Thoracic aorta endothelial cell (primary cell): Measurements from ENCODE around the gene CD164L2.

DNA sequence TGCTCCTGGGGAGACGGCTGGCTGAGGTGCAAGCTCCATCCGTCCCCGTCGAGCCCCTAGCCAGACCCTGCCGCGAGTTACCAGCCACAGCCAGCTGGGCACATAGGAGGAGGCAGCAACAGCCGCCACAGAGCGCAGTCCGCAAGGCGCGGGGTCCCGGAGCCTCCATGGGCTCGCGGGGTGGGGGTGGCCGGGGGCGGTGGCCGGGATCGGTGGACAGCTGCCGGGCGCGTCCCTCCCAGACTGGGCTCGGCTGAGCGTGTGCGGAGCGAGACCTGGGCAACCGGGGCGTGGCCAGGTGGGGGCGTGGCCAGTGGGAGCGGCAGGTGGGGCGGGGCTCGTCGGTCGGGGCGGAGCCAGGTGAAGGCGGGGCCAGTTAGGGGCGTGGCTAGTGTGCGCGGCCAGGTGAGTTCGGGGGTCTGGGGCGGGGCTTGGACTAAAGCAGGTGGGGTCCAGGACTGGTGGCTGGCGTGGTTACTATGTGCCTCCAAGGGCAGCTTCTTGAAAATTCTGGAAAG lies at the start of gene CD164L2:
Gene CD164L2 (minus strand): TSS at position 263 of the 518 bp plus-strand sequence.
- CAGE, long polyA plus RNA: no peak

GRCh38 chr1:27407354-27408480 lies 15.3 kb downstream of the GPR3 start:
- CAGE, long polyA plus RNA: no peak

DNA sequence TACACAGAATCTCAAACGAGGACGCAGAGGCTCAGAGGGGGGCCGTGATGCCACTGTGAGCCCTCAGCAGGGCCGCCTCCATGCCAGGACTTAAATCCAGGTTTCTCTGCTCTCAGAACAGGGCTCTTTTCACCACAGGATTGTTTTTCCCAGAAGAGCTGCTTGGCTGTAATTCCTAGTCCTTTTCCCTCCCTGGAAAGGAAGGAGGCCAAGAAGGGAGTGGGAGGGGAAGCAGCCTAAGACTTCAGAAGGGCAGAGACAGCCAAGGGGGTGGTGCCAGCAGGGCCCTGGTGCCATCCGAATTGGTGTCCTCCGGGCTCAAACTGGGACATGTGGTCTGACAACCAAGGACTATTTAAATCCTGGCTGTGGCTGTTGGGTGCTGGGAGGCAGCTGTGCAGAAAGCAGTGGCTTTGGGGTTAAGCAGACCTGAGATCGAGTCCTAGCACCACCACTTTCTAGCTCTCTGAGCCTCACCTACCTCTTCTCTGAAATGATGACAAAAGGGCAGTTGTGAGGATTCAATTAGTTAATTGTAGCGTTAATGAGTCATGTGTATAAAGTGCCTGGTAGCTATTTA lies 2.4 kb upstream of the WASF2 start:
- CAGE, long polyA plus RNA: no peak

GRCh38 chr1:27519197-27520098 lies 29.5 kb upstream of the WASF2 start:
- CAGE, long polyA plus RNA: no peak

- CAGE, long polyA plus RNA: no peak
These were observed 49.0 kb downstream of the AHDC1 start for GRCh38 chr1:27554931-27555347.

DNA sequence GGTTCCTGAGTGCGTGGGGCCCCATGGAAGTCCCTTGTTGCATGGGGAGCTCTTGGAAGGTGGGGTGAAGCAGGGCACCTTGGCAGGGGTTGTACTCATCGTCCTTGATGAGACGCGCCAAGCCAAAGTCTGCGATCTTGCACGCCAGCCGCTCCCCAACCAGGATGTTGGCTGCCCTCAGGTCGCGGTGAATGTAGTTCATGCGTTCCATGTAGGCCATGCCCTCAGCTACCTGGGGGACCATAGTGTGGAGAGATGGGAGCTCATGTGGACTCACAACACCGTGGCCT lies 10.4 kb upstream of the AHDC1 start:
- CAGE, long polyA plus RNA: no peak

- CAGE, long polyA plus RNA: no peak
These were observed 548 bp upstream of the FGR start for GRCh38 chr1:27635437-27636028.

DNA sequence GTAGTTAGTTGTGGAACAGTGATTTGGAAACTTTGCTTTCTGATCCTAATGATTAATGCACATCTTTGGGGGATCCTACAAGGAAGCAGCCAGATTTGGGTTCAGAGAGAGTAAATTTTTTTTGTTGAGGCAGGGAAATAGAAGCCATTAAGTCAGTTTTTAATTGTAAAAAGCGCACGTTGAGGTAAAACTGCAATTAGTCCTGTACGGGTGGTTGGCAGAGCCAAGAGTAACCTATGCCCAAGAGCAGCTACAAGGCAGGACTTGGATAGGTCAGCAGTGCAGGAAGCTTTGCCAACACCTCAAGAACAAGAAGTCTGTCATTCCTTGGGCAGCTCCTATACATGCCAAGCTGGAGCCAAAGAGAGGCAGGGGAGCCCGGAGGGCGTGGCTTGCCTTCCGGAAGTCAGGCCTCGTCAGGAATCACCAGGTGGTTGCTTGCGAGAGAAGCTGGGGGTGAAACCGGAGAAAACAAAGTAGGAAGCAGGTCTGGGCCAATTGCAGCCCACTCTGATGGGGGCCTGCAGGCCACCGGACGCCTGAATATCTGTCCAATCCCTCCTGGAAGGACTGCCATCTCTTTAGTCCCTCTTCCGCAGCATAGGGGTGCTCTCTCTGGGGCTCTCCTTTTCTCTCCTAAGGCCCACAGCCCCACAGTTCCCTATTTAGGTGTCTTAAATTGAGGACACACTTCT lies 886 bp upstream of the FAM76A start:
- CAGE, long polyA plus RNA: no peak

DNA sequence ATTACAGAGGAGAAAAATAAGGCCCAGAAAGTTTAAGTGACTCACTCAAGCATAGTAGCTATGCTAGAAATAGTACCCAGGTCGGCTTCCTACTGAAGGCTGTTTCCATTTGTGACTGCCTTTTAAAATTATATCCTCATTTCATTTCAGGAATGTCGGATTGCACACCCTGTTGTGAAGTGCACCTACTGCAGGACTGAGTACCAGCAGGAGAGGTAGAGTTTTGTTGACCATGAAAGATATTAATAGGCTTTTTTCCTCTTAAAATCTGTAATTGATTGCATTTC lies 1.5 kb downstream of the FAM76A start:
- CAGE, long polyA plus RNA: no peak

DNA sequence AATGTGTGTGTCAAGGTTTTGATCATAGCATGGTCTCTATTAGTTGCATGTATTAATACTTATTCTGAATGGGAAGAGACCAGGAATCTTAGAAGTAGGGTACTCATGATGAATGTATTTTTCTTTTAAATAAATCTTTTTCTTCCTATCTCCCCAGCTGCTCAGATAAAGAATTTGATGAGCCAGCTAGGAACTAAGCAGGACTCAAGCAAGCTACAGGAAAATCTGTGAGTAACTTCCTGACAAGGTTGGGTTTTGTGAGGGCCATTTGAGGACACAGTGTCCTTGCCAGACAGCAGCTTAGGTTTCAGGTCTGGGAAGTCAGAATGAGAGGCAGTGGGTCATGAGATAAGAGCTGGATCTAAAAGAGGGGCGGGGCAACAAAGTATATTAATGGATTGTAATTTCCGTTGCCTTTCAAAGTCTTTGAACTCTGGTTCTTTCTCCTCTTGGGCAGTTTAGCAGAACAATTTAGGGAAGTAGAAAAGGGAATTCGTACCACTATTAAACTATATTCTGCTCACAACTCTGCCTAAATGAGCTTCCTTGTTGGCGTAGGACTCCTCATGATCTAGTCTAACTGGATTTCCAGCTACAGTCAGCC lies 16.5 kb downstream of the STX12 start:
- CAGE, long polyA plus RNA: no peak

- CAGE, long polyA plus RNA: no peak
These were observed 13.8 kb downstream of the THEMIS2 start for GRCh38 chr1:27886096-27886661.

GRCh38 chr1:27967014-27968383 lies 7.7 kb downstream of the XKR8 start:
- CAGE, long polyA plus RNA: no peak

DNA sequence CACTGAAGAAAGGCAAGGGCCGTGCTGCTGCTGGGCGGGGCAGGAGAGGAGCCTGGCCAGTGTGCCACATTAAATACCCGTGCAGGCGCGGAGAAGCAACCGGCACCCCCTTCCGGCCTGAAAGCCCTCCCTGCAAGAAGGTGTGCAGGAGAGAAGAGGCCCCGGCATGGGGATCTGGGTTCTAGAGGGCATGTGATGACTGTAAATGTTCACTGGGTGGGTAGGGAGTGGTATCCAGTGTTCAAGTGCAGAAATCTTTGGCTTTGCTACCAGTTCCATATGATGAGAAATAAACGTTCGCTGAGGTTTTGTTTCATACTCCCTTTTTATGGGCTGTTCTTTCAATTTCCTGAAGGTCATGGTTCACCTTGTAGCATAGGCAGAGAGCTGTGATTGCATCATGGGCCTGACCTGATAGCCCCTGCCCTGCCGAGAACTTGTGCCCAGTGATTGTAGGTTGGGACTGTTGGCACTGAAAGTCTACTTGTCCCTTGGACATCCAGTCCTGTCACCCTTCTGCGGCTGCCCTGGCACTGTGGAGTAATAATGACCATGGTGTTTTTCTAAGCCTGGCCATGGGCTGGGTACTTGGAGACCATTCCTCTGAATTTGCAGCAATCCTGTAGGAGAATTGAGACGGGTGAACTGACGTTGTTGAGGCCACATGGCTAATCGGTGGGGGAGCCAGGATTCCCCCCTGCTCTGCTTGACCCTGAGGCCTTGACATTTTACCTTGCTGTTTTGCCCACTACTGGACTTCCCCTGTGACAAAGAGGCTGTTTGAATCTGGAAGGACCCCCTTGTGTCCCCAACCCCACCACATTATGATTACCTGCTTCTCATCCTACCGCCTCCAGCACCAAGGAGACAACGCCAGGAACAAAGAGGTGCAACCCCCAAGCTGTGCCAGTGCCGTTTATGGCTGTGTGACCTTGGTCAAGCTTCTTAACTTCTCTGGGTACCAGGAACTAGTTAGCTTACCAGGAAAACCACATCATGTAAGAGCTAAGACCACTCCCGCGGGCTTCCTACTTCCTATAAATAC lies 23.2 kb downstream of the SESN2 start:
- CAGE, long polyA plus RNA: no peak

DNA sequence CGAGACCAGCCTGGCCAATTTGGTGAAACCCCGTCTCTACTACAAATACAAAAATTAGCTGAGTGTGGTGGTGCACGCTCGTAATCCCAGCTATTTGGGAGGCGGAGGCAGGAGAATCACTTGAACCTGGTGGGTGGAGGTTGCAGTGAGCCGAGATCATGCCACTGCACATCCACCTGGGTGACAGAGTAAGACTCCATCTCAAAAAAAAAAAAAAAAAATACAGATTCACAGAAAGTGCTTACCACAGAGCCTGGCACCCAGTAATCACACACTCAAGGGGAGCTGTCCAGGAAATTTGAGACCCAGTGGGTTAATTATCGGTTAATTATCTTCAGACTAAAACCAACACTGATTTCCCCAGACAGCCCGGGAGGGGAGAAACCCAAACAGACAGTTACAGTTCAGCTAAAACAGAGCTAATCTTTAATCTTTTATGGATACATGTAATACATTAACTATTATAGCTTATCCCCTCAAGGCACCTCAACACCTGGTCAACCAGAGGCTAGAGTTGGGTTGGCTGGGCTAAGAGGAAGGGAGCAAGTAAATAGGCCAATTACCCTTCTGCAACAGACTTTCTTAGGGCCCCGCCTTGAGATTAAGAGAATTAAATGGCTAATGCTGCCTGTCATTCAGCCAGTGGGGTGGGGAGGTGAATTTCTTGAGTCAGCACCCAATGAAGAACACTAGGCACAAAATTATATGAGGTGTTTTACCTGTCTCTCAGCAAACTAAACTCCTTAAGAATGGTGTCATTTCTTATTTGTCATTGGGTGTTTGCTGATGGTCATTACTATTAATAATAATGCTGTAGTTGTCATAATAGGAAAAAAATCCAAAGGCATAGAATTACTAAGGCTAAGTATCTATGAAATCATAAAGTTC lies 6.7 kb upstream of the MED18 start:
- CAGE, long polyA plus RNA: no peak

DNA sequence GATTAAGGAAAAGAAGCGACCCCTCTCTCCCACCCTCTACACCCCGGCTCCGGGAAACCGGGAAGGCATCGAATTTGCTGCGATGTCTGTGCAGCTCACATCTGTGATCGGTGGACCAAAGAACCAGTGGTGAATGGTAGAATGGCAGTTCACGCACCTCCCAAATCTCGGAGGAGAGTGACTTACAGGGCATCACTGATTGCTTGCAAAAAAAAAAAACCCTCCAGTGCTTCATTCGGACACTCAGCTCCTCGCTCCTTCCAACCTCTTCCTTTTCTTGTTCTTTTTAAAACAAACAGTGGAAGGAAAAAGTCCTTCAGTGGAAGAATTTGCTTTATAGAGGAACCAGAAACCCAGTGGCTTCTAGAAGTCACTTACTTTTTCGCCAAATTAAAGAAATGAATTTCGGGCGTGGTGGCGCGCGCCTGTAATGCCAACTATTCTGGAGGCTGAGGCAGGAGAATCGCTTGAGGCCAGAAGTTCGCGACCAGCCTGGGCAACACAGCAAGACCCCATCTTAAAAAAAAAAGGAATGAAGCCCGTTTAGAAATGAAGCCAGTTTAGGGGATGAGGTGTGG lies 954 bp downstream of the PHACTR4 start:
- CAGE, long polyA plus RNA: no peak

DNA sequence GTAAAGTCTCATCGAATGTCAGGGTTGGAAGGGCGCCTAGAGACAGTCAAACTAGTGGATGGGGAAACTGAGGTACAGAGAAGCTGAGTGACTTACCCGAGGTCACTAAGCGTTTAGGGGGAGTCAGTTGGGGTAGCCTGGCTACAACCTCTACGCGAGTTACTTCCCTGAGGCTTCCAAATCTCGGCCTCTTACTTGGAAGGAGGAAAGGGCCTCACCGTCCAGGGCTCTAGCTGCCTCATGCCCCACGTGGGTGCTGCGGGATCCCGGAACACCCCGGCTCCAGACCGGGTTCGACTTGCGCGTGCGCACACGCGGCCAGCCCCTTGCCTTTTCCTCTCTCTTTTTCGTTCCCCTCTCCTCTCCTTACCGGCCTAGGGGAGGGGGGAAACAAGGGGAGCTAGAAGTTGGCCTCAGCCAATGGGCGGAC lies 345 bp upstream of the EPB41 start:
- CAGE, long polyA plus RNA: no peak

GRCh38 chr1:28915058-28915794 lies 857 bp downstream of the EPB41 start:
- CAGE, long polyA plus RNA: no peak

DNA sequence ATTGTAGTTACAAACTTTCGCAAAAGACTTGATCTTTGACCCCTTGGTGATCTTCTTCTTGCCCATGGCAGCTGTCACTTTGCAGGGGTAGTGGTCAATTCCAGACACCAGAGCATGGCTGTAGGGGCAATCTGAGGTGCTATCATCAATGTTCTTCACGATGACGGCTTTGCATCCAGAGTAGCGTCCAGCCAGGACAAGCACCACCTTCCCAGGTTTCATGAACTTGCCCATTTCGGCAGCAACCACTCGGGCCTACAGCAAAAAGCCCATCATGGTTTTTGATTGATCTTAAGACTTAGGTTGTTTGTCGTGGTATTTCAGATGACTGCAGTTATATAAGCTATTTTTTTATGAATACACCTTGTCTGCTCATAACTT lies 68.0 kb downstream of the EPB41 start:
- CAGE, long polyA plus RNA: no peak

- CAGE, long polyA plus RNA: no peak
These were observed 15.1 kb downstream of the SRSF4 start for GRCh38 chr1:29166228-29167376.

- CAGE, long polyA plus RNA: no peak
These were observed 983 bp downstream of the PTPRU start for GRCh38 chr1:29237123-29237886.